ENCODE data around the gene PIGV.

- PRO-cap, result no peak
Observed at GRCh38 chr1:26081542-26082251, 14.3 kb upstream of the TRIM63 start.

- PRO-cap, result no peak
Observed at GRCh38 chr1:26279322-26279901, 474 bp upstream of the SH3BGRL3 start.

GRCh38 chr1:26288037-26288555, 8.2 kb downstream of the SH3BGRL3 start:
- PRO-cap, result no peak

GRCh38 chr1:26302724-26303458, 3.5 kb downstream of the UBXN11 start:
- PRO-cap, result unidirectional peak, minus-strand start at chr1:26303016

GRCh38 chr1:26411042-26411624, 516 bp downstream of the LIN28A start:
- PRO-cap, result no peak

GRCh38 chr1:26432490-26433249, 549 bp downstream of the DHDDS start:
- PRO-cap, result no peak

DNA sequence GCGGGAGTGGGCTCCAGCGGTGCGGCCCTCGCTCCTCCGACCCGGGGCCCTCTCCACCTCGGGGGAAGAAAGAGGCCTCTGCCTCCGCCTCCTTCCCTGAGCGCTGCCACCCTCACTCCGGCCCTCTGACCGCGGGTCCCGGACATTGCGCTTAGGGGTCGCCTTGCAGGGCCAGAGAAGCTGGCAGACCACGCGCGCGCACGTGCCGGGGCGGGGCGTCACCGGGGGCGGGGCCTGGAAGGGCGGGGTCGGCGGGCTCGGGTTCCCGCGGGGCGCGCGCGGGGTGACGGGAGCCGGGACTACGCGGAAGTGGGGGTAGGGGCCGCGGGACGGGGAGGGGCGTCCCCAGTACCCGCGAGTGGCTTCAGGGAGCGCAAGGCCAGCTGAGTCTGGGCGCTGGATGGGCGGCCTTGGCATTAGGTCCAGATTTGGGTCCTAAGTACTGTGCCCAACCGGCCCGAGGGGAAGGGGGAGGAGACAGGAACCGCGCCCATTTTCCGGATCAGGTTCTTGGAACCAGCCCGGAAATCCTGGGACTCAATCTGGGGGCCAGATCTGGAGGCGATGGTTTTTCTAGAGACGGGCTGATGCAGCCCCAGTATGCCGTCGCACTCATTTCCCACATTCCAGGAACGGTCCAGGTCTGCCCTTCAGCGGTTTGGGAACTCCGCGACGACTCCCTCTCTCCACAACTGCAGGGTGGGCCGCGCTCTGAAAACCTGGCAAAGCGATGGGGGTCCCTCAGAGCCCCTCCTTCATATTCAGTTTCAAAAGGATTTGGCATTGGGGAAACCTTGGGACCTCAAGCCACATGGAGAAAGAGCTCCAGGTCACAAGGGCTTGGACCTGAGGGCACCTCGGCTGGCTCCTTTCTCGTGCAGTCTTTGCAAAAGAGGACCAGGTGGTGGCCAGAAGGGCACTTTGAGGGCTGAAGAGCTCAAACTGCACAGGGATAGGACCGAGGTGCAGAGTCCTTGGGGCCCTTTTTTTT, 28.5 kb upstream of the RPS6KA1 start:
- PRO-cap, result bidirectional peak, plus-strand start at position 348 of the sequence, minus-strand start at position 202 of the sequence; bidirectional peak, plus-strand start at position 540 of the sequence, minus-strand start at position 418 of the sequence

DNA sequence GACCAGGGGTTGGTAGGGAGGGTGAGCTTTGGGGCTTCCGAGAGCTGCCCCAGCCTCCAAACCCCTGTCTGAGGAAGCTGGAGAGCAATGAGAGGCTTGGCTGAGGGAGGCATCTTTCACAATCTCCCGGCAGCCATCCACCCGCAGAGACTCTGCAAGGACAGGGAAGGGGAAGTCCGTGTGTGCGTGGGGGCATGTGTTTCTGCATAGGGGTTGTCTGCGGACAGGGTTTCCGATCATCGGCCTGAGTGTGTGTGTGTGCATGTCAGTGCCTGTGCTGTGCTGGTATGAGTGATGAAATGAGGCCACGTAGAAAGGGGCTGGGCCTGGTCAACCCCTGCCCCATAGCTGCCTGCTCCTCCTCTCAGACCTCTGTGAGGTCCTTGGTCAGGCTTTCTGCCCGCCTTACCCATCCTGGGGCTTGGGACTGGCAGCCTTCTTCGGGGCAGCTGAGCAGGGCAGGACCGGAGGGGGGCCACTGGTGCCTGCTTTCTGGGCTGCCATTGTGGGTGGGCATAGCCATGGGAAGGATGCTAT, 12.7 kb downstream of the RPS6KA1 start:
- PRO-cap, result bidirectional peak, plus-strand start at position 375 of the sequence, minus-strand start at position 126 of the sequence

GRCh38 chr1:26773208-26773826, 14.4 kb upstream of the PIGV start:
- PRO-cap, result no peak

DNA sequence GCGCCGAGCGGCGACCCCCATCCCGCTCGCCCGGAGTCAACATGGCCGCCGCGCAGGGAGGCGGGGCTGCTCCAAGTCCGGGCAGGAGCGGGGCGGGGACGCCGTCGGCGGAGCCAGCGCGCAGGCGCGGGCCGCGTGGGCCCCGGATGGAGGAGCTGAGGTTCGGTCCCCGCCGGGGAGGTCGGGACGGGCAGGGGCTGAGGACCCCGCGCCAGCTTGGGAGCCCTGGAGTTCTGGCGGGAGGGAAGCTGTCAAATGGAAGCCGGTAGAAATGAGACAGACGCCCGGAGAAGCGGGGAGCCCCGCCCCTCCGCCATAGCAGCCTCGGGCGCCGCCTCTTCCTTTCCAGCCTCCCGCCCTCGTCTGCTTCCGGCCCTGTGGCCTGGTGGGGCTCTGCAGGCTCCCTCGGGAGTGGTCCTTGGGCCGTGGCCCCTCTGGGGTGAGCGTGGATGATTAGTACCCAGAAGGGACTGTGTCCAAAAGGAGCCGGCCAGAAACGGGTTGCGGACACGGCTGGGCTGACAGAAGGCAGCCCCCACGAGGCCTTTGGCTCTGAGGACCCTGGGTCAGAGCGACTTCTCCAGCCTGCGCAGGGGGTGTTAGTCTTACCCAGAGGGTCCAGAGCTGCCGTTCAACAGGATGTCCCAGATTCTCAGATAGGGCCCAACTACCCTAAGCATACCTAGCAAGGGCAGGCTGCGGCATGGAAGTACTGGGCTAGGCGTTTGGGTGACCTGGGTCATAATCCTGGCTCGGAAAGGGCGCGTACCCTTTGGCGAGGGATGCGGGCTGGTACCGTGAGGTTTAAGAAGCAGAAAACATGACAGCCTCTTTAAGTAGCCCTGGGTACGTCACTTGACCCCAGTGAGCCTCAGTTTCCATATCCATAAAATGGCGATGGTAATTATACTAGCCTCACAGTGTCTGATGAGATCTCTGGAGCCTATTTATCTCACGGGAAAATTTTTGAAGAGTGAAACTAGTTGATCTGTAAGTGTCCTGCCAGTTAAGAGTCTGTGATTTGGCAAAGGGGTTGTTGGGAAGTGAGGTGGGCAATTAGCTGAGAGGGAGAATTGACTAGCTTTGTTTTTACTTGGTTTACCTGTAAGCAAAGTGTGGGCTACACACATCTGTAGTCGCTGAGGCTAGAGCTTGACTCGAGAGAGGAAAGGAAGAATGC, at the start of gene PIGV:
Gene PIGV, plus strand, starts transcription at position 121 of the 1,180 bp plus-strand sequence.
- PRO-cap, result bidirectional peak, plus-strand start at position 123 of the sequence, minus-strand start at position 43 of the sequence; bidirectional peak, plus-strand start at position 368 of the sequence, minus-strand start at position 253 of the sequence

DNA sequence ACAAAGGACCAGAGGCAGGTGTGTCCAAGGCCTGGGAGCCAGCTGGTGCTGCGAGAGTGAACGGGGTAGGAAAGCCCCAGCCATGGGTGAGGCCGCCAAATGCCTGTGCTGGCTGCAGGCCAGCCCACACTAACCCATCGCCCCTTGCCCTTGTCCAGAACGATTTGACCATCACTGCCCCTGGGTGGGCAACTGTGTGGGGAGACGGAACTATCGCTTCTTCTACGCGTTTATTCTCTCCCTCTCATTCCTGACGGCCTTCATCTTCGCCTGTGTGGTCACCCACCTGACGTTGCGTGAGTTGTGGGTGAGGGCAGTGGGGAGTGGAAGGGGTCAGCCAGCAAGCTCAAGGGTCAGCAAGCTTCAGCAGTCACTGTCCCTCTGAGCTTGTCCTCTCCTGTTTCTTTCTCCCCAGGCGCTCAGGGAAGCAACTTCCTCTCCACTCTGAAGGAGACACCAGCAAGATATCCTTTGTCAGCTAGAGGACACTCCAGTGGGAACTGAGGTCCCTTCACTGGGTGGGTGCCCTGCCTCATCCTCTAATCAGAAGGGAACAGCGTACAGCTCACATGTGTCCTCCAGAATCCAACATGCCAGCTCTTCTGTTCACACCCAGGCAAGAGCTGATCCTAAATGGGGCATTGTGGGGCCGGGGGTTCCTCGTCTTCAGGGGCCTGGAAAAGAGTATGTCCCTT, 12.7 kb upstream of the SFN start:
- PRO-cap, result no peak

- PRO-cap, result no peak
Observed at GRCh38 chr1:26863403-26863916, 511 bp downstream of the SFN start.

- PRO-cap, result no peak
Observed at GRCh38 chr1:26867775-26868275, 4.9 kb downstream of the SFN start.

- PRO-cap, result no peak
Observed at GRCh38 chr1:26911559-26912371, 2.0 kb downstream of the NR0B2 start.

GRCh38 chr1:26922608-26922947, 1.0 kb downstream of the NUDC start:
- PRO-cap, result no peak

- PRO-cap, result no peak
Observed at GRCh38 chr1:26922948-26923260, 1.4 kb downstream of the NUDC start.

DNA sequence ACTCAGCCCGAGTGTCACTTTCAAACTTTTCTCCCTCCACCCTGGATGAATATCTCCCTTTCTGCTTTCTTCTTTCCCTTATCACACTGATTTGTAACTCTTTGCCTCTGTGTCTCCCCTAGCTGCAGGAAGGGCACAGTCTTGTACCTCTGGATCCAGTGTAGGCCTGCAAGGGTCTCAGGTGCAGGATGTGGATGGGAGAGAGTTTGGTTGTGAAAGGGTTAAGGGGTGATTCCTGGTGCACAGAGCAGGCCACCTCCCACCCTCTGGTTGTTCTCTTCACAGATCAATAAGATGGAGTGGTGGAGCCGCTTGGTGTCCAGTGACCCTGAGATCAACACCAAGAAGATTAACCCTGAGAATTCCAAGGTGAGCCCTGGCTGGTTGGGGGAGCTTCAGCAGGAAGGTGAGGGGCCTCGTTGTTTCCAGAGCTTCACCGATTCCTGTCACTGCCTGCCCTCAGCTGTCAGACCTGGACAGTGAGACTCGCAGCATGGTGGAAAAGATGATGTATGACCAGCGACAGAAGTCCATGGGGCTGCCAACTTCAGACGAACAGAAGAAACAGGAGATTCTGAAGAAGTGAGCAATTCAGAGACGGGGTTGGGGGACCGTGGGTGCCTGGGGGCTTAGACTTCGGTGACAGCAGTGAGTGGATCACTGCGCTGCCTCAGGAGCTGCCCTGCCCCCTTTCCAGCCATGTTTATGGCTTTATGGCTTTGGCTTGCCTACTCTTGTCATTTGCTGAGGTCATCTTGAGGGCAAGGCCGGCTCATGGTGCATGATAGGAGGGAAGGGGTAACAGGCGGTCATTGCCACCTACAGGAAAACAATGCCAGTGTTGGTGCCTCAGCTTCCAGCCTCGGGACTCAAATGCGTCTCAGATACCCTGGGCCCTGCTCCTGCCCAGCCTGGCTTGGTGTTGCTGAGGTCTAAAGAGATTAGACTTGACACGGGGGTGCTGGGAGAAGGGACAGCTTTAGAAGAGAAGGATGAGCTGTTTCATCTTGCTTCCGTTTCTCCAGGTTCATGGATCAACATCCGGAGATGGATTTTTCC, 14.8 kb downstream of the KDF1 start:
- PRO-cap, result no peak

DNA sequence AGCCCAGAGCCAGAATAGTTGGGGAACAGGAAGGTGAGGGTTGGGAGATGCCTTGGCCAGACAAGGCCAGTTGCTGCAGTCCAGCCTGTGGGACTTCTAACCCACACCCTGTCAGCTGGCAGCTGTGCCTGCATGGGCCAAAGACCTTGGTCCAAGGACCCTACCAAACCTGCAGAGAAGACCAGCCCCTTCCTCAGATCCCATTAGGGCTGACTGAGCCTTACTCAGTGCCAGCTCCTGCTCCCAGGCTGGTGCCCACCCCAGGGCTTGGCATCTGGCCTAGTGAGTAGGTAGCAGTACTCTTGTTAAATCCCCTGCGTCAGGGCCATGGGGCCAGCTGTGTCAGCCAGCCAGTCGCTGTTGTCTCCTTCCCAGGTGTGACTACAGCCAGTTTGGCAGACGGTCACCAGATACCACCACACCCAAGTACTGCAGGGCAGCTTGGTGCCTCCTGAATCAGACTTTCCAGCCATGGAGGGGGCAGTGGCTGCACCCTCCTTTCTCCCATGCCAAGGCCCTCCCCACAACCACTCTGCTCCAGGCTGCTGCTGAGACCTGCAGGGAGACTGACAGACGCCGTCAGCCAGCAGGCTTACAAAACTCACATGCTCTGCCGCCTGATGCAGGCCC, 3.1 kb downstream of the TENT5B start:
- PRO-cap, result no peak

DNA sequence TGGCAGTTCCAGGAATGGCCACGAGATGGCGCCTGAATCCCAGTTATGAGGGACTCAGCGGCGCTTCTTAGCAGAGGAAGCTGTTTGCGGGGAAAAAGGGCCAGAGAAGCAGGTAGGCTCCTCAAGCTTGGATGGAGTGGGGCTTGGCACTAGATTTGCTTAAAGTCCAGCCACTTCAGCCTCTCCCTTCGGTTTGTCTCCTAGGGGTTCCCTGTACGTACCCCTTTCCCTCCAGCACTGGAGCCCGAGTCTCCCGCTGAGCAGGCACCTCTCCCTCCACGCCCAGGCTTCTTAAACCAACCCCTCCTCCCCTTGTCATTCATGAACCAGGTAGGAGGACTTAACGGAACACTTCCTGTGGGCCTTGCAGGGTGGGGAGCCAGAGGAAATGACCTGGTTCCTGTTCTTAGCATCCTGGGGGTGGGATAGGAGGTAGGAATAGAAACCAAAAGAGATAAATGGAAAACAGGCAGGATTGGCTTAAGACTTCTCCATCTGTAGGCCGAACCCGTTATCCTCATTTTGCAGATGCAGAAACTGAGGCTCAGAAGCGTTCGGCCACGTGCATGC, 32.1 kb upstream of the TENT5B start:
- PRO-cap, result bidirectional peak, plus-strand start at position 448 of the sequence, minus-strand start at position 293 of the sequence

DNA sequence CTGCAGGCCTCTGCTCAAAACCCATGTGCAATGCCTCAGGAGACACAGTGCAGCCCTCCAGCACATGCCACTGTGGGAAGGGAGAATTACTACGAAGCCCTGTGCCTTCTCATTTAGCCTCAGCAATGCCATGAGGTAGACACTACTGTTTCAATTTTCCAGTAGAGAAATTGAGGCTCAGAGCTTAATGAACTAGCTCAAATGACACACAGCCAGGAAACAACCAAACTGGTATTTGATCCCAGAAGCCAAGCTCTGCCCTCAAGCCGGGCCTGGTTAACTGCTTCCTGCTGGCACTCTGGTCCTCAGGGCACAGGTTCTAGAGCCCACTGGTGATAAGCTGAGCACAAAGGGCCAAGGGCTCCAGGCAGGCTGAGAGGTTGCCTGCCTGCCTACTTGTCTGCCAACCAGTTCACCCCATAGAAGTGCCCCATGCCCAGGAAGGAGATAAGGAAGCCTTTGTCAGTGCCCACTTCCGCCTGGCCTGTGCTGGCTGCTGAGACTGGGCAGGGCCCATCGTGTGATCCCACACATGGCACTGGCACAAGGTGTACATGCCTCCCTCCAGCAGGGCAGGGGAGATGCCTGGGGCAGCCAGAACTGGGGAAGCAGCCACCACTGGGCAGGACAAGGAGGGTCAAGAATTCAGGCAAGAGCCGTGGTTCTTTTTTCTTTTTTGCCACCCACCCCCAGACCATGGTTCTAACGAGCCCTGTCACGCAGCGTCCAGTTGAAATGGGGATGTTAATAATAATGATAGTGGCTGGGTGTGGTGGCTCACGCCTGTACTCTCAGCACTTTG, 24.2 kb downstream of the SLC9A1 start:
- PRO-cap, result no peak

Data from cardiac septum (tissue), 1 donor.